Endodermal cell (in vitro differentiated cells): ENCODE results near the genes TMEM51, FHAD1 and FBLIM1.

DNA sequence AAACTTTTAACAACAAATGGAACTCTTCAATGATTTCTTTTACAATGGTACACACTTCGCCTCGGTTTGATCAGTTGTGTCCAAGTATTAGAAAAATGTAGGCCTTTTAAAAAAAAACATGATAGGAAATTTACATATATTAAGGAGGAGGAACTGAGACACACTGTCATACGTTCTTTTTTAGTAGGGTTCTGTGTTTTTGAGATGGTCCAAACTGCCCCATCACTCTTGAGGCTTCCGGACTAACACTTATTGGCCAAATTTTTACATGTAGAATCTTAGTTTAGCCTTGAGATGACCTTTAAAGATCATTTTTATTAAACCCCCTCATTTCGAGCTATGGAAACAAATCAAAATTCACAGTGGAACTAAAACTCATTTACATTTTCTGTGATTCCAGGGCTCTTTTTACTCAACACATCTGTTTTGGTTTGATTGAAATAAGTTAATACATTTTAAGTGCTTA, 1.4 kb downstream of the PRDM2 start:
- PRO-cap: no peak

- PRO-cap: no peak
These were observed 408.7 kb downstream of the PRDM2 start for GRCh38 chr1:14108721-14109103.

GRCh38 chr1:14223602-14224346, 374.7 kb upstream of the KAZN start:
- PRO-cap: no peak

DNA sequence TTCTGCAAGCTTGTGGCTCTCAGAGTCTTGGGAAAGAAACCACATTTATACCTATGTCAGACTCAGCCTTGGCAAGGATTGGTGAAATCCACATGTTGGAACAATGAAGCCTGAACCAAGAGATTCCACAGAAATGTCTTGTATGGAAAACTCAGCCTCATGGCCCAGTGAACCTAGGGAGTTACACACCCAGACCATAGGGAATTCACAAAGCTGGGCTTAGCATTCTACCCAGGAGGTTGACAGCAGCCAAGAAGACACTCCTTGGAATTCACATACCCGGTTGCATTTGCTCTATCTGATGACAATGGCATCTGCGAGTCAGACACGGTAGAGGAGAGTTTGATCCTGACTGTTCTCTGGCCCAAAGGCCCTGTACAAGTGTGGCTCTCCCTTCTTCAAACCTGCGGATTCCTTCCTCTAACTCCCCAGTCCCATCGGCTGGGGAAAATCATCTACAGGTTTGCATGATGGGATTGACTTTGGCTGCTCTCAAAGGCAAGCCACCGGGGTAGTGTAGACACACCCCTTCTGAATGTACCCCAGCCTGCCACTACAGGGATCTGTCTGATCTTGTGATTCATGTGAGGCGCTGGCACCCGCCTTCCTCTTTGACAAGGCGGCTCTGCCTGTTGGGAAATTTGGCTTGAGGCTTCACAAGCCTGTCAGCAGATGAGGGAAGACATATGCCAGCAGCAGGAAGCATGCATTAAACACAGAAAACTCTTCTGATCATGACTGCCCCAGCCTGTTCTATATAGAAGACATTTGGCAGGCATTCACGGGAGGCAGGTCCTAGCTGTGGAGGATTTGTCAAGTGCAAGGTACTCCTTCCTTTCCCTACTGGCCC, 297.3 kb upstream of the KAZN start:
- PRO-cap: no peak

GRCh38 chr1:14999294-14999983, 154.1 kb upstream of the TMEM51 start:
- PRO-cap: no peak

GRCh38 chr1:15027784-15028242, 125.7 kb upstream of the TMEM51 start:
- PRO-cap: no peak

GRCh38 chr1:15152124-15153333, 1.0 kb upstream of the TMEM51 start:
- PRO-cap: no peak

DNA sequence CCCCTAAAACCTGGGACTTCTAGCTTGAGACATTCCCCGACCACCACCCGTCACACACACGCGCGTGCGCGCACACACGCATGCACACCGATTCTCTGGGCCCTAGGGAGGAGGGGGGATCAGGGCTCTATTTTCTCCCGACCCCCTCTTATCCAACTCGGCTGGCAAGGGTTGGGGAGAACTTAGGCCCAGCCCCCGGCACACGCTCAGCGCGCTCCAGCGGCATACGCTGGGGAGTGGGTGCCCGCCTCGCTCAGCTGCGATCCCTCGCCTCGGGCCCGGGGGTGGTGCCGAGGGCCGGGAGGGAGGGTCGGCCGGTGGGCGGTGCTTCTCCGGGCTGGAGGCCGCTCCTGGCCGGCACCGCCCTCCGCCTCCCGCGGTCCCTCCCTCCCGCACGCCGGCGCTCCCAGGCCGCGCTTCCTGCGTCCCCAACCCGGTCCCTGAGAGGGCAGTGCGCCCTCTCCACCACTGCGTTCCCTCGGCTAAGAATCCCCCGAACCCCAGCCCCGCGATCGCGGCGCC, at the start of gene TMEM51:
TMEM51 (plus strand) TSS at position 409 of the 522 bp plus-strand sequence.
- PRO-cap: bidirectional peak, plus-strand start at position 453 of the sequence, minus-strand start at position 227 of the sequence

DNA sequence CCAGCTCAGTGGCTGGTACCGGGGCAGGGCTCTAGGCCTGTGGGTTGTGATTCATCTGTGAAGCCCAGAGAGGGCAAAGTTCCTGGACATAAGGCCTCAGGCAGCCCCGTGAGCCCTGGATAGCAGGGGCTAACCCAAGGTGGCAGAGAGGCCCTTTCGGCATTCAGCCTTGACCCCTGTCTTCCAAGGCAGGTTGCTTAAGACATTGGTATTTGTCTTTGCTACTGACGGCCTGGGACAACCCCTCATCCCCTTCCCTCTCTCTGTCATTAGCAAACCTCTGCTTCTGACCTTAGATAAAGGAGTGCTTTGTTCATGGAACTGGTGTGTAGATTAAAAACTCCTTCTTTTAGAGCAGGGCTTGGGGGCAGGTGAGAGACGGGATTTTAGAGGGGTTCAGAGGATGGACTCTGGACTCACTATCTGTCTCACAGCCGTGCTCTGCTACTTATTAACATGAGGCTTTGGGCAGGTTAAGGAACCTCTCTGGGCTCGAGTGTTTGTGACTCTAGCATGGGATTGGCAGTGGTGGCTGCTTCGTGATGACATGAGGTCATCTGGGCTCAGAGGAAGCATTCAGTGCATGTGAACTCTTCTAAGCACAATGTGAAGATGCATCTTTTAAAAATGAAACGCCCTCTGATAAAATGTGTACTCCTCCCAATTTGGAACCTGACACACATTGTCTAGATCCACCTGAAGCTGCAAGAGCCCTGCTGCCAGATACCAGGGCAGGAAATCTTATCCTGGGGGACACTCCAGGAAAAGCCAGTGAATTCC, 36.4 kb downstream of the TMEM51 start:
- PRO-cap: bidirectional peak, plus-strand start at position 503 of the sequence, minus-strand start at position 306 of the sequence

DNA sequence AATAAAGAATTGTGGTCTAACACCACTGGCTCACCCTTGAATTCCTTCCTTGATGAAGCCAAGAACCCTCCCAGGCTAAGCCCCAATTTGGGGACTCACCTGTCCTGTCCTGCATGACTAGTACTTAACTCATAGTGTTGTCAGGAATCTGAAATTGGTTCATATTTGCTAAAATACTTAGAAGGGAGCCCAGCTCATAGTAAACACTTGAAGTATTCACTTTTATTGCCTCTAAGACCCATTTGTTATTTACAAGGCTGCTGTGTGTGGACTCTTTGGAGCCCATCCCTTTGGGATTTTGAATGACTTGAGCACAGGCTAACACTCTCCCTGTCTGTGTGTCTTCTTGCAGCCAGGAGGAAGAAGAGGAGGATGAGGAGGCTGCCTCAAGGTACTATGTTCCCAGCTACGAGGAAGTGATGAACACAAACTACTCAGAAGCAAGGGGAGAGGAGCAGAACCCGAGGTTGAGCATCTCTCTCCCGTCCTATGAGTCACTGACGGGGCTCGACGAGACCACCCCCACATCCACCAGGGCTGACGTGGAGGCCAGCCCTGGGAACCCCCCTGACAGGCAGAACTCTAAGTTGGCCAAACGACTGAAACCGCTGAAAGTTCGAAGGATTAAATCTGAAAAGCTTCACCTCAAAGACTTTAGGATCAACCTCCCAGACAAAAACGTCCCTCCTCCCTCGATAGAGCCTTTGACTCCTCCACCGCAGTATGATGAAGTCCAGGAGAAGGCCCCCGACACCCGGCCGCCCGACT, 27.9 kb upstream of the FHAD1 start:
- PRO-cap: no peak

DNA sequence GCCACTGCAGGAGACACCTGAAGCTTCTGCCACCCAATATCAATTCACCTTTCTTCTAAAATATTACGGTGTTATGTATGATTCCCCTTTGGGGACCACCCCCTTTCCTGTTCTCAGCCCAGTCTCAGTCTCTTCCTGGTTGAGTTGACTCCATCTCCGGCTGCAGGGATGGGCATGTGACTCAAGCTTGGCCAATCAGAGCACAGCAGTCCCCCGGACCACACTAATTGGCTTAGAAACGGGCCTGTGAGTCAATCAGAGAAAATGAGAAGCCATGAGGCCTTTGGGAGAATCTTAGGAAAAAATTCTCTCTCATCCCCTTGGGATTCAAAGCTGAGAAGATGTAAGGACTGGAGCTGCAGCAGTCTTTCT, 10.8 kb upstream of the FHAD1 start:
- PRO-cap: no peak

- PRO-cap: unidirectional peak, plus-strand start at chr1:15247220; unidirectional peak, plus-strand start at chr1:15247243
These were observed at the start of gene FHAD1 for GRCh38 chr1:15246825-15247556. Gene FHAD1 (plus strand): TSS chr1:15247223.

DNA sequence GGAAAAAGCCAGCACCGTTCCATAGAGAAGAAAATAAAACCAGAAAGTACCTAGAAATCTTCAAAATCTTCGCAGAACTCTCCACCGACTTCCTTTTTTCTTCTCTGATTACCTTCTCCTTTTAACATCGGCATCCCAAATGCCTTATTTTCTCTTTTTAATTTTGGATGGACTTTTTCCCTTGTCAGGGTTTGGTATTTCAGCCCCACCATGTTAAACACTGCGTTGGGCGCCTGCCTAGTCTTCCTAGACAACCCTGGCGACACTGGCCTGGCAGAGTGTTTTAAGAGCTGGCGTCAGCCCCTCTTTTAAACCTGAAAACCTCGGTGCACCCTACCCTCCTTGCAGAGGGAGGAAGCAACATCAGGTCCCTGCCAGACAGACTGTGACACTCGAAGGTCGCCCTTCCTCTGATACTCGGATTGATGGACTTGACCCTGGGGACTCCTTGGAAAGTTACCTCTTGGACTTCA, 65.9 kb upstream of the EFHD2 start:
- PRO-cap: no peak

- PRO-cap: no peak
These were observed 8.0 kb upstream of the CTRC start for GRCh38 chr1:15430255-15430578.

DNA sequence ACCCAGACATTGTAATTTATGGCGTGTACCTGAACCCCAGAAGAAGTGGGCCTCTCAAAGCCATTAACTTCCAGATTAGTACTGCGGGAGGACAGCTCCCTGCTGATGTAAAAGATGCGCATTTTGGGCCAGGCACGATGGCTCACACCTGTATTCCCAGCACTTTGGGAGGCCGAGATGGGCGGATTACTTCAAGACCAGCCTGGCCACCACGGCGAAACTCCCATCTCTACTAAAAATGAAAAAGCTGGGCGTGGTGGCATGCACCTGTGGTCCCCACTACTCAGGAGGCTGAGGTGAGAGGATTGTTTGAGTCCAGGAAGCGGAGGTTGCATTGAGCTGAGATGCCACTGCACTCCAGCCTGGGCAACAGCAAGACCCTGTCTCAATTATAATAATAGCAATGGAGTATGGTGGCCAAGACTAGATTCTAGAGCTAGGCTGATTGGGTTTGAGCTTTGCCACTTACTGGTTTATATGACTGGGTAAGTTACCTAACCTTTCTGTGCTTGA, 9.7 kb downstream of the RSC1A1 start:
- PRO-cap: no peak

- PRO-cap: no peak
These were observed 3.2 kb upstream of the PLEKHM2 start for GRCh38 chr1:15680893-15681267.

- PRO-cap: no peak
These were observed 2.8 kb upstream of the PLEKHM2 start for GRCh38 chr1:15681268-15681866.

GRCh38 chr1:15727711-15728340, 8.2 kb upstream of the SLC25A34 start:
- PRO-cap: no peak

- PRO-cap: no peak
These were observed 4.9 kb downstream of the TMEM82 start for GRCh38 chr1:15747316-15747539.

DNA sequence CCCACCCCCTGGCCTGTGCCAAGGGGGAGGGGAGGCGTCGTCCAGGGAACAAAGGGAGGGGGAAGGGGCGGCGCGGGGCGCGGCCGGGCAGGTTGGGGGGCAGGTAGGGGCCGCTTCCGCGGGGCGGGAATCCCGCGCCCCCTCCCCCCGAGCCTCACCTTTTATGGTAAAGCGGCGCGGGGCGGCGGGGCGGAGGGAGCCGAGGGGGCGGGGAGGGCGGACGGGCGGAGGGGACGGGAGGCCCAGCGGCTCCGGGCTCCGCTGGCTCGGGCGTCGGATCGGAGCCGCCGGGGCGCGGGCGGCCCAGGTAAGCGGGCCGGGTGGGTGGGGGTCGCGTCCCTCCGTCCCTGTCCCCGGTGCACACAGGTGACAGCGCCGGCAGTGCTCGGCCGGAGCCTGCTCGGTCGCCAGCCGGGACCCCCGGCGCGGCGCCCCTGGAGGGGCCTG, at the start of gene FBLIM1:
FBLIM1 (plus strand) TSS at position 254 of the 447 bp plus-strand sequence.
- PRO-cap: bidirectional peak, plus-strand start at position 213 of the sequence, minus-strand start at position 163 of the sequence